Measurements from ENCODE around the genes HDAC5, FAM171A2 and FZD2.

GRCh38 chr17:44122734-44123736 is at the start of gene HDAC5:
HDAC5 (minus strand) TSS chr17:44123641.
- PRO-cap, 2 experiments: peak in 2 of 2 experiments; most common minus-strand start chr17:44123638 (in 2)

DNA sequence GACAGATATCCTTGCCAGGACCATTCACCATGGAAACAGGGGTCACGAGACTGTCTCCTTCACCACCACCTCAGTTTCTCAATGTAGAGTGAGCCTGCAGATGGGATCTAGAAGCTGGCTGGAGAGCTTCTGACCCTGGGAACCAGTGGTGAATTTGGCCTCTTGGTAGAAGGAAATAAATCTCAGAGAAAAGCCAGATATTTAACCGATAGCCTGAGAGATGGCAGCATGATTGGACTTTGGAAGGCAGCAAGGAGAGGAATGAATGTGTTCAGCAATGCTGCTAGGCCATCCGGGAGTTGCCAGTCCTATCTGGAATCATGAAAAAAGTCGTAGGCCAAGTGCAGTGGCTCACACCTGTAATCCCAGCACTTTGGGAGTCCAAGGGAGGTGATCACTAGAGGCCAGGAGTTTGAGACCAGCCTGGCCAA is 7.4 kb upstream of the HDAC5 start:
- PRO-cap, 2 experiments: no peak in any of the 2 experiments

DNA sequence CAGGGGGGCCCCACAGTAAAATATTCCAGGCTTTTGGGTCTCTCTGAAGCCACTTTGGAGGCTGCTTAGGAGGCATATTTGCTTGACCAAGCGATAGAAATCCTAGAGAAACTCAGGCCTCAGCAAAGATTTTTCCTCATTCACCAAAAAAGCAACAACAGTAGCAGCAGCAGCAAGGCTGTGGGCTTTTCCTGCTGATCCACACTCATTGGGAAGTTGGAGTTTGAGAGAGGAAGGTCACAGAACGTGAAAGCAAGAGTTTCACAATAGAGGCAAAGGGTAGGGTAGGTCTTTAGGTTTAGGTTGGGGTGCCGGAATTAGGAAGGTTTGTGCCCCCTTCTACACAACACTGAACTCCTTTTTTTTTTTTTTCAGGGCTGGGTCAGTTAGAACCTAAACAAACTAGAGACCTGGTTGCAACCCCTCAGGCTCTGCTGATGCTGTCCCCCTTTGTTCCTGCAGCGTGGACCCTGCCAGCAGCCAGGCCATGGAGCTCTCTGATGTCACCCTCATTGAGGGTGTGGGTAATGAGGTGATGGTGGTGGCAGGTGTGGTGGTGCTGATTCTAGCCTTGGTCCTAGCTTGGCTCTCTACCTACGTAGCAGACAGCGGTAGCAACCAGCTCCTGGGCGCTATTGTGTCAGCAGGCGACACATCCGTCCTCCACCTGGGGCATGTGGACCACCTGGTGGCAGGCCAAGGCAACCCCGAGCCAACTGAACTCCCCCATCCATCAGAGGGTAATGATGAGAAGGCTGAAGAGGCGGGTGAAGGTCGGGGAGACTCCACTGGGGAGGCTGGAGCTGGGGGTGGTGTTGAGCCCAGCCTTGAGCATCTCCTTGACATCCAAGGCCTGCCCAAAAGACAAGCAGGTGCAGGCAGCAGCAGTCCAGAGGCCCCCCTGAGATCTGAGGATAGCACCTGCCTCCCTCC is 2.1 kb downstream of the TMUB2 start:
- PRO-cap, 2 experiments: peak in 1 of 2 experiments; most common plus-strand start position 208 of the sequence (in 1); most common minus-strand start position 210 of the sequence (in 1)

DNA sequence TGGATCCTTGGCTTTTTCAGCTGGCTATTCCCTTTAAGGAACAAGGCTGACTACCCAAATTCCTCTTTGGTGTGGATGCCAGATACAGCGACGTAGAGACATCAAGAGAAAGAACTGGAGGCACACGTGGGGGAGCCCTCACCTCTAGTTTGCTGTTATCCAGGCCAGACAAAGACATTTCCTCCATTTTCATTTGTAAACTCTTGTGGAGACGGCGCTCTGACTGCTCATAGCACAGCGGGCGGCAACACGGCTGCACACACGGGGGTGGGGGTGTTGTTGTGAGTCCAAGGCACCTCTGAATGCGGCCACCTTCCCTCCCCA is 1.8 kb downstream of the ATXN7L3 start:
- PRO-cap, 2 experiments: no peak in any of the 2 experiments

GRCh38 chr17:44198202-44199143 is 1.2 kb downstream of the ATXN7L3 start:
- PRO-cap, 2 experiments: peak in 1 of 2 experiments; most common plus-strand start chr17:44198490 (in 1)

DNA sequence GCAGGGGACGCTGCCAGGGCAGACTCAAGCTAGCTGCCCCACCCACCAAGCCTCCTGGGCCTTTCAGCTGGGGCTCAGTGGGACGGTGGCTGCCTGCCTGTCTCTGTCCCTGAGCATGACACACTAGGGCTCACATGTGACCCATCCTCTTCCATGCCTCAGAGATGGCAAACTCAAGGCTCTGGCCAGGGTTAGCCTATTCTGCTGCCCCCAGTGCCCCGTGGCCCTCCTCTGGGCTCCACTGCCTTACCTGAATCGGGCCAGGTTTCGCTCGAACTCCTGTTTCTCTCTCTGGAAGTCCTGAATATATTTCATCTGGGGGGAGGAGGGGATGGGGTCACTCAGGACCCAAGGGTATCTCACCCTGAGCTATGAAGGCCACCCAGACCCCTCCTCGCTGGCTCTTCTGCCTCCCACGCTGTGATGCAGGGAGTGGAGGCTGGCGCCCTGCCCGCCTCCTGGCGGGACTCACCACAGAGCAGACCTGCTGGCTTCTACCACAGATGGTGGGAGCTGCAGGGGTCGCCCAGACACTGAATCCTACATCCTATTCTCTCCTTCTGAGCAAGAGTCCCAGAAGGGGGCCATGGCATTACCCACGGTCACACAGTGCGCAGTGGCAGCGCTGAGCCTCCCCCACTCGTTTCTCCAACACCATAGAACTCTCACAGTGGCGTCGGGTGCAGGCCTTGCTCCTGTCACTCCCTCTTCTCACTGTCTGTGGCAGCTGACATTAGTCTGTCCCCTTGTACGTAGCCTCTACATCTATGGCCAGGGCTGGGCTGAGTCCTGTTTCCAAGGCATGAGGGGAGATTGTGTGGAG is 6.3 kb downstream of the UBTF start:
- PRO-cap, 2 experiments: no peak in any of the 2 experiments

- PRO-cap, 2 experiments: peak in 2 of 2 experiments; most common plus-strand start chr17:44219022 (in 1); most common minus-strand start chr17:44219068 (in 2)
Measured at GRCh38 chr17:44218936-44219341, 536 bp downstream of the UBTF start.

GRCh38 chr17:44323706-44324160 is 890 bp downstream of the SLC25A39 start:
- PRO-cap, 2 experiments: no peak in any of the 2 experiments

- PRO-cap, 2 experiments: peak in 1 of 2 experiments; most common minus-strand start chr17:44363850 (in 1)
Measured at GRCh38 chr17:44363592-44364283, at the start of gene FAM171A2. FAM171A2 (minus strand) TSS chr17:44363853.

- PRO-cap, 2 experiments: no peak in any of the 2 experiments
Measured at GRCh38 chr17:44453364-44454245, 49.6 kb downstream of the GPATCH8 start.

DNA sequence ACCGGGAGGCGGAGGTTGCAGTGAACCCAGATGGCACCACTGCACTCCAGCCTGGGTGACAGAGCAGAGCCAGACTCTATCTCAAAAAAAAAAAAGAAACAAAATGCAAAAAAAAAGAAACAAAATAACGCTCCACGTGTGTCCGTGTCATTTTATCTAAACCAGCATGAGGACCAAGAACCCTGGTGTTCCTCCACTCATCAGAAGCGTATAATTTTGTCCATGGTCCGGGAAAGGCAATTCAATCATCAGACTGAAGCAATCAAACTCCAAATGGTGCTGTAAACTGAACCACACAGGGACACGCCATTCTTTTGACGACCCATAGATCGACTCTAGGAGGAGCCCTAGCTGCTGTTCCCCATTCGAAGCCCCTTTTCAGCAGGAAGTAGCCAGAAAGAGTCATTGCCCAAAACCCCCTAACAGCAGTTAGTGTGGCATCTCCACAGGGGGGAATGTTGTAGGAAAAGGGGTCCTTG is 8.1 kb upstream of the GPATCH8 start:
- PRO-cap, 2 experiments: no peak in any of the 2 experiments

- PRO-cap, 2 experiments: peak in 2 of 2 experiments; most common plus-strand start chr17:44557352 (in 1); most common minus-strand start chr17:44557054 (in 2)
Measured at GRCh38 chr17:44556966-44557659, at the start of gene FZD2. FZD2 (plus strand) TSS chr17:44557484.

DNA sequence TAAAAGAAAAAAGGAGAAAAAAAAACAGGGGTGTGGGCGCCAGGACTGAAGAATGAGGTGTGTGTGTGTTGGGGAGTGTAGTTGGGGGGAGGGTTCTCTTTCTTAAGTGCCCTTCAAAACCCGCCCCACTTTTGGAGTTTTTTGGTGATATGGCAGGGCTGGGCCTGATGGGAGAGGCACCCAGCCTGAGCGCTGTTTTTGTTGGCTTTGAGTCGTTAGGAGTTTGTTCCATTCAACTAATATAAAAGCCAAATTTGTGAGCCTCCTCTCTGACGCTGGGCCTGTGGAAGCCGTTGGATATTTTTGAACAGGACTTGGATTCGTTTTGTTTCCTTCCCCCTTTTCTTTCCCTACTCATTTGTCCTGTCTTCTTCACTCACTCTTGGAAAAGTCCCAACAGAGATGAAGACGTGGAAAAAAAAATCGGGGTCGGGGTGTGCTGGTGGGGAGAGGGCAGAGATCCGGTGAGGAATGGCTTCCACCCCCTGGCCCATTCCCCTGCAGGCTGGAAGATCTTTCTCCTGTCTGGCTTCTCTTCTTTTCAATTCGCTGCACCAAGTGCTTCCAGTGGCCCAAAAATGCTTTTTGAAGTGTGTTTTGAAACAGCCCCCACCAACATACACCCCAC is 2.4 kb downstream of the FZD2 start:
- PRO-cap, 2 experiments: peak in 1 of 2 experiments; most common plus-strand start position 130 of the sequence (in 1); most common minus-strand start position 61 of the sequence (in 1)

GRCh38 chr17:44688724-44689229 is 799 bp downstream of the CCDC43 start:
- PRO-cap, 2 experiments: no peak in any of the 2 experiments

DNA sequence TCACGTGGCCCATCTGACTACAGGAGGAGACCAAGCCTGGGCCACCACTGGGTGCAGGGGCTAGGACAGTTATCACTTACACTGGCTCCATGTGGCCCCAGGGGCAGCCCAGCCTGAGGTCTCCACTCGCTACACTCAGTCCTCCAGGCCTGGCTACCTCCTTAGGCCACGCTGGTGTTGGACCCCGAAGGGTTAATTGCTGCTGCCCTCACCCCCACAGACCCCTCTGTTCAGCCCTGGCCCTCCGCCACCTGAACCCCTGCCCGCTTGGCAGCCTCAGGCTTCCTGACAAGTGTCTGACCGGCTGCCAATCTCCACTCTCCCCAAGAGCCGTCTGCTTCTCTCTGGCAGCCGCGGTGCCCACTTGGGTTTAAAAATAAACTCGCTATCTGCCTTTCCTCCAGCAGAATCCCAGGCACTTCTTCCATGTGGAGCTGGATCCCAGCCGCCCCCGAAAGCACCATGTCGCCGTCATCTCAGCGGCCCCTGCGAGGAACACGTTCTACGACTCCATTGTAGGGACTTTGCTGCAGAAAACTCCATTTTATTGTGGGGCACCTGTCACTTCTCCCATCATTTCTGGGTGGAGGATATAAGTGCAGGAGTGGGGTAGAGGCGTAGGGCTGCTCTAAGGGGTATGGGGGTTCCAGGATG is 27.9 kb downstream of the ADAM11 start:
- PRO-cap, 2 experiments: no peak in any of the 2 experiments

GRCh38 chr17:44830952-44831376 is 877 bp upstream of the GJC1 start:
- PRO-cap, 2 experiments: no peak in any of the 2 experiments

DNA sequence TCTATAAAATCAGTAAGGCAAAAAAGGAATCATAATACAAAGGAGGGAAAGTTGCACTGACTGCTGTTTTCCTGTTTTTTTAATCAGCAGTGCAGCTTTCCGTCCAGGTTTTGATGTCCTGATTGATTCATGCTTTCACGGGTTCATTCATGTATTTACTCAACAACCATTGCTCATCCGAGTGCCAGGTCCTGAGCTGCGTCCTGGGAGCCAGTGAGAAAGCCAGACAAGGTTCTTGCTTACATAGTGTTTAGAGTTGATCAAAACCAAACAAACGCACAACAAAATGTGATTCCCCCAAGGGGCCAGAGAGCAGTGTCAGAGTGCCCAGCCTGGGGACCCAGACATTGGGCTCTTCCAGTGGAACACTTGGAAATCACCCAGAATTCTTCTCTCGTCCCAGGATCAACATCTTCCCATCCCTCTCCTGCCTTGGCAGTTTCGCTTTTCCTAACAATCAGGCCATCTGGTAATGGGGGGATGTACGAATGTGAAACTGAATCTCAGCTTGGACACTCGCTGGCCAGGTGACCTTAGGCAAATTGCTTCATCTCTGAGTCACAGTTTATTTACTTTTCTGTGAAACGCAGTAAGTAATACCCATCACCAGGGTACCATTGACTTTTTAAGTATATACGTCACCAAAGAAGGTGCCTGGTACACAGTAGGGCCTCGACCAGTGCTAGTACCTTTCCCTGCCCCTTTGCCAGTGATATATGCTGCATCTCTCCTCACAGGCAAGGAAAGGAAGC is 13.3 kb upstream of the C1QL1 start:
- PRO-cap, 2 experiments: peak in 1 of 2 experiments; most common plus-strand start position 176 of the sequence (in 1); most common minus-strand start position 81 of the sequence (in 1)

GRCh38 chr17:45042276-45043177 is 8.9 kb downstream of the DCAKD start:
- PRO-cap, 2 experiments: peak in 2 of 2 experiments; most common minus-strand start chr17:45042525 (in 2)

DNA sequence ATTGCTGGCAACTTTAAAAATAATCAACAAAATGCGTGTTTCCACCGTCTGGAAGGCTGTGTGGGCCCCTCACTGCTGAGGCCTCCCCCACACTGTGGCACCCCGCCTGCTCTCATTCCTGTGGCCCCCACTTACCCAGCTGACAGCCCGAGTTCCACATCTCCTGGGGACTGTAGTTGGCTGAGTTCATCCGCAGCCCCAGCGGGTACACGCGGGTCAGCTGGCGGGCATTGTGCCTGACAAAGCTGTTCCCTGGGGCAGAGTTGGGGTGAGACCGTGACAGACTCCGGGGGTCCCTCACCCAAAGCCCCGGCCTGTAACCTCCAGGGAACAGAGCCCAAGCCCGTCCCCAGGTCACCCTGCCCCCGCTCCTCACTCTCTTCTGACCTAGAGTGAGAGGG is 18.2 kb downstream of the PLCD3 start:
- PRO-cap, 2 experiments: no peak in any of the 2 experiments

DNA sequence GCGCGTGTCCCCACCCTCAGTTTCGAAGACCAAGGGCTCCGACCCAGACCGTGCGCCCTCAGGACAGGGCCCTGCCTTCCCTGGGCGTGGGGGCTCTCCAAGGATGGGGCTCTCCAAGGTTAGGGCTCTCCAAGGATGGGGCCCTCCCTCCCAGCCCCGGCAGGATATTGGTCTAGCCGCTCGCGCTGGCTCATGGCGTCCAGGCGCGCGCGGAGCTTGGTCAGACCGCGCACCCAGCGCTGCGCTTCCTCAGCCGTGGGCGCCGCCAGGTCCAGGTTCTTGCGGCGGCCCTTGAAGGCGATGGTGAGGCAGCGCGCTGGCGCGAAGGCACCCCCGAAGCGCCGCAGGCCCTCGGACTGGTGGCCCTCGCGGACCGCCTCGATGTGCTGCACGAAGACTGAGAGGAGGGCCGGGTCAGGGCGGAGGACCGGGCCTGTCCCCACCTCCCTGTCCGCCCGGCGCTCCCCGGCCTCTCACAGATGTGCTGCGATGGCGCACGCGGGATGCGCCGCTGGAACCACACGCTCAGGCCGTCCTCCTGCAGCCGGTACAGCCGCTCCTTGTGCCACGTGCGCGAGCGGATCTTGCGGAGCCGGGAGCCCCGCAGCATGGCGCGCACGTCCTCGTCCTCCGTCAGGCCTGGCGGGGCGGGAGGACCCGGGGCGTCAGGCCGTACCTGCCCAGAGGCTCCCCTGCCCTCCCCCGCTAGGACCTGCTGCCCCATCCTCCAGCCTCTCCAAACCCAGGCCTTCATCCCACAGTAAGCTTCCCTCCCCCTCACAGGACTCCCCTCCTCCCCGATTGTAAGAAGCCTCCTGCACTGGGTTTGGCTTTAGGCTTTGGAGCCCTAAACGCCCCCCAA is 11.3 kb downstream of the PLCD3 start:
- PRO-cap, 2 experiments: no peak in any of the 2 experiments